ENCODE measurements around a stretch of chr14.

- PRO-cap, result no peak
Measured at GRCh38 chr14:63205754-63206372, 1.6 kb downstream of the RHOJ start.

DNA sequence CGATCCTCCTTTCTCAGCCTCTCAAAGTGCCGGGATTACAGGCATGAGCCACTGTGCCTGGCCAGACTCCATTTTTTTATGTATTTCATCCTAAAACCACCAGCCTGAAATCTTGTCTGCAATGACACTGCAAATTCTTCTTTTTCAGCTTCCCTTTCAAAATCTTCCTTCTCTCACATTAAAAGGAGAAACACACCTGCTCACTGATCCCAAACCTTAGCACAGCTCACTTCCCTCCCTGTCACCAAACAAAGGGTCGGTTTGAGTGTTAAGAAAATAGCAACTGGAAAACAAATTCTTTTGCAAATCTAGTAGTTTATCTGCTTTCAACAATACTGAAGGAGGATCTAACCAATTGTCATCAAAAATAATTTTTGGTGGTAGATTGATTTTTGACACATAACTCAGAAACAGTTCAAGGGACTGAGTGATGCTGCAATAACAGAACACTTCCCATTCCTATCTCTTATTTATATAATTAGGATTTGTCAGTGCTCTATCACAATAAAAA, 62.4 kb downstream of the PPP2R5E start:
- PRO-cap, result no peak

DNA sequence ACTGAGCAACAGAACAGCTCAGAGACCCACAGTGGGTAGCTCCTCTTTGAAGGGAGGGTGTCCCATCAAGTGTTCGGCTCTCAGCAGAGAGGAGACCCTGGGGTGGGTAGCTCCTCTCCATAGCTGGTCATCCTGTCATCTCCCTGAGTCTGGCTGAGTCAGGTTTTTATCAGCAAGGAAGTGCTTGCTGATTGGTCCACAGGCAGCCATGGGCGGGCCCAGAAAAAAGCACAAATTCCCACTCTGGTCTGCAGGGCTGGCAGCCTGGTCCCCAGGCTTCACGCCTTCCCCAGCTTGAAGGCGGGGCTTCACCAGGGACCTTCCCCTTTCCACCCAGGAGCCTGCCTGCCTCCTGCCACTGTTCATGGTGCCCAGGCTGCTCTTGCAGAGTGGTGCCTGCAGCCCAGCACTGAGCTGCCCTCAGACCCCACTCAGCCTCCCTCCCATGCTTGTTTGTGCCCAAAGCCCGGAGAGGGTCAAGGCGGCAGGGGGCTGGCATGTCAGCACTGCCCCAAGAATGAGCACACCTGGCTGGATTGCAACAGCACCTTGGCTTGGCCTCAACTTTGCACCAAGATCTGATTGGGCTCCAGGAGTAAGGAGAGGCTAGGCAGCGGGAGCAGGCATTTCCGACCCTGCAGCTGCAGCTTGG, 21.9 kb upstream of the WDR89 start:
- PRO-cap, result unidirectional peak, minus-strand start at position 142 of the sequence

DNA sequence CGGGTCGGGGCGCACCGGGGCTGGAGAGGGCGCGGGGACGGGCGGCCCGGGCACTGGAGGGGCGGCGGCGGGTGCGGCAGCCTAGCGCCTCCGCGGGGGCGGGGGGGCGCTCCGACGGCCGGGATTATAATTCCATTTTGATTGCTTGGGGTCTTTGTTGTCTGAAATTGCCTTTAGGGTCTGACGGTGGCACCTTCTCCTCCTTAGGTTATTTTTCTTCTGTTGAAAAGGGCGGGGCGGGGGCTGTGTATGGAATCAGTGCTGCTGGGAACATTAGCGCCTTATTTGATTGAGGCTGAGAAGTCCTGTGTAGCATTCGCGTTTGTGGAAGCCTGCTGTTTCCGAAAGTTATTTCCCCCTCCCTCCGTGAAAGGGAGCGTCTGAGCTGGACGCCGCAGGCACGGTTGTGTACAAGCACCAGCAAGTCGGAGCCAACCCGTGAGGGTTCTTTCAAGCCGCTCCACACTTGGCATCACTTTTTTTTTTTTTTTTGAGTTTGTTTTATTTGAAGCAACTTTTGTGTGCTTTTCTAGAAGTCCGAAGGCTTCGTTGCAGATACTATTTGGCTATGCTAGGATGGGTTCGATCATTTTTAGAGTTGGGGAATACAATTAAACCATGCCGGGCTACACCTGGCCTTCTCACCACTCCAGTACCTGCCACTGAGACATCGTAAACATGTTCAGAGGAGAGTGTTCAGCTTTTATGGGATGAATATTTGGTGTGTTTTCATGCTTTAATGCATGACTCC, 1.1 kb downstream of the SYNE2 start:
- PRO-cap, result no peak

DNA sequence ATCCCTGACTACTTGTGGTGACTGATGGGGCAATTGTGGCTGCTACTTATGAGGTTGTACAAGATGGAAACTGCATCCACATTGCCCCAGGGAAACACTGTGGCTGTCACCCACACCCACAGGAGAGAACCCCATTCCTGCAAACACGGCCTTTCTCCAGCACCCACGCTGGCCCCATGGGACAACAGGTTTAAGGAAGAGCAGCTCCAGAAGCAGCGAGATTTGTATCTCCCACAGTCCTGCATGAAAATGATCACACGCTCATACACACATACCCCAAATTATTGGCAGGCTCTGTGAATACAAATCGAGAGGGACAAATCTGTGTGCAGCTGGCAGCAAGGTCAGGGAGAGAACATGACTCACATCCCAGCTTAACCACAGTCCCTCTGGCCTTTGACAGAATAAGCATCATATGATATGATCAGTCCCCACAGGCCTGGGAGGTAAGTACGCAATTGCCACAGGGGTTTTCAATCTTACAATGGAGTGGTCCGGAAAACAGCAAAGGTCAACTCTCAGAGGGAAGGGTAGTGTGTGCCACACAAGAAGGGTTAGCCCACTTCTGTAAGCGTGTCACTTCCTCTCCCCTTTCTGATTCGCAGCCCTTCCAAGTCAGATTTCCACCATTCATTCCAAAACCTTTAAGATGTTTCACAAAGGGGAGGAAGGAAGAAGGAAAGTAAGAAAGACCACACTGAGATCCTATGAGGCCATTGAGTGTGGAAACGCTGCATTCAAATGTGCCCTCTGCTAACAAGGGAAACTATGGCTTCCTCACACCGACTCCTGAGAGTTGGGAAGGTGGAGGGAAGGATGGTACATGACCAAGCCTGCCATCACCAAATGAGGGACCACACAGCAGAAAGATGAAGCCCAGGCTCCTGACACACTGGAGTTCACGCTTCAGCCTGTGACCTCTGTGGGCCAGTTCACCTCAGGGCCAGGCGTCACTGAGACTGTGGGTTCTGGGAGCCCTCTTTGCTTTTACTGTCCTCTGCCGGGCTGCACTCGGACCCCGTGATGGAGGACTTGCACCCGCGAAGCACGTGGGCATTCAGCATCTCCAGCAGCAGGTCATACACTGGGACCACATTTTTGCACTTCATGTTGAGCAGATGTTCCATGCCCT, 61.6 kb downstream of the ESR2 start:
- PRO-cap, result no peak

DNA sequence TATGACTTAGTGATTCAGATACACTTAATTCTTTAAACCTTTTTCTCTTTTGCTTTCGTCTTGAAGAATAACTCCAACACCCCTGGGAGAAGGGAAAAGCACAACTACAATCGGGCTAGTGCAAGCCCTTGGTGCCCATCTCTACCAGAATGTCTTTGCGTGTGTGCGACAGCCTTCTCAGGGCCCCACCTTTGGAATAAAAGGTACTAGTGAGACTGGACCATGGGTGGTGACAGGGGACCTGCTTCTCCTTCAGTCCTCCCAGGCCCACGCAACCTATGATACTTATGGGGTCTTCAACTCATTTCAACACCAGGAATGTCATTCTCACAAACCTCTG, 38.1 kb upstream of the AKAP5 start:
- PRO-cap, result no peak

DNA sequence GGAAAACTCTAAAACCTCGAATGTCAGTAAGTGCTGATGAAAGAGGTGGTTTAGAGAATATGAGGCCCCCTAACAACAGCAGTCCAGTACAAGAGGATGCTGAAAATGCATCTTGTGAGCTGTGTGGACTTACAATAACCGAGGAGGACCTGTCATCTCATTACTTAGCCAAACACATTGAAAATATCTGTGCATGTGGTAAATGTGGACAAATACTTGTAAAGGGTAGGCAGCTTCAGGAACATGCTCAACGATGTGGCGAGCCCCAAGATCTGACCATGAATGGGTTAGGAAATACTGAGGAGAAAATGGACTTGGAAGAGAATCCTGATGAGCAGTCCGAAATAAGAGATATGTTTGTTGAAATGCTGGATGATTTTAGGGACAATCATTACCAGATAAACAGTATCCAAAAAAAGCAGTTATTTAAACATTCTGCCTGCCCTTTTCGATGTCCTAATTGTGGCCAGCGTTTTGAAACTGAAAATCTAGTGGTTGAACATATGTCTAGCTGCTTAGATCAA, 17.8 kb upstream of the HSPA2 start:
- PRO-cap, result no peak

DNA sequence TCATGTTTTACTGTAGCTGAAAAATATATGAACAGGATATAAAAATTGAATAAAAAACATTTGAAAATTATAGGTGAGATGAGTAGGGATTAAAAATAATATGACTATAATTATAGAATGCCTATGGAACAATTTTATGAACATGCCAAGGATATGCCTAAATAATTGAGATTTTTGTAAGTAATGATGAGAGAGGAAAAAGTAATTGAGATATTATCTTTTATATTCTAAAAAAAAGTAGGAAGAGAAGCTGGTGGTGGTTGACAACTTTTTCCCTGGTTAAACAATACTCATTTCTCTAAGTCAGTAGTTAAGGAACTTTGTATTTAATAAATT, 12.8 kb upstream of the HSPA2 start:
- PRO-cap, result no peak

DNA sequence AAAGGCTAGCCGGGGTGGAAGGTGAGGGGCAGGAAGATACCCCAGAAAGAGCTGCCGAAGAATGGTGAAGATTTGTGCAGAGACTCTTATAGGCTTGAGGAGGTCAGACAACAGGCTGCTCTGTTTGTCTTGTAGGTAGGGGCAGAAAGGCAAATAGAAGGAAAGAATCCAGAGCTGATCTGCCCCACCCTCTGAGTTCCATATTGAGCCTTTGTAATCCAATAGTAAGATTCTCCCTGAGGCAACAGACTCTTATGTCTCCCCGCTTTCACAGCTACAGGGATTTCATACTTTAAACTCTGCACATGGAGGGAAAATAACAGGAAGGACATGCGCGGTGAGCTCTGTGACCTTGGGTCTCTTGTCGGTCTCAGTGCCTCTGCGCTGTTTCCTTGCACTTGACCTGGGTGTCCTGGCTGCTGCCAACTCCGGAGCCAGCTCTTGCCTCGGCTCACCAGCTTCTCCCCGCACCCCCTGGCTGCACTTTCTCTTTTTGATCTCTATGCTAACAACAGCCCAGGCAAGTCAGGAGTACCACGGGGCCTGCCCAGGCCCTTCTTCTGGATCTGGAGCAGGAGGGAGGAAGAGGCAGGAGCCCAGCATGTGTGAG, 75.7 kb downstream of the PPP1R36 start:
- PRO-cap, result no peak

DNA sequence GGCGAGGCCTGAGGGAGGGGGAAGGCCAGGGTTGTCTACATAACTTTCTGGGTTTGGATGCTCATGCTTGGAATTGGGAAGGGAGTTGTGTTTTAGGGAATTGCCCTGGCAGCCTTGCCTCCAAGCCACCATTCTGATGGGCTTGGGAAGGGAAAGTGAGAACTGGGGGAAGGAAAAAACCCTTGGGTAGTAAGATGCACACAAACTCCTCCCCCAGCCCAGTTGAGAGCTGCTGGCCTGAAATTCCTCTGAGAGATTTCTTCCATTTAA, 13.0 kb downstream of the PLEKHG3 start:
- PRO-cap, result no peak

GRCh38 chr14:64717645-64718486, 13.6 kb downstream of the PLEKHG3 start:
- PRO-cap, result no peak

- PRO-cap, result no peak
Measured at GRCh38 chr14:64730441-64731346, 26.5 kb downstream of the PLEKHG3 start.

GRCh38 chr14:64736575-64737317, 32.5 kb downstream of the PLEKHG3 start:
- PRO-cap, result no peak

DNA sequence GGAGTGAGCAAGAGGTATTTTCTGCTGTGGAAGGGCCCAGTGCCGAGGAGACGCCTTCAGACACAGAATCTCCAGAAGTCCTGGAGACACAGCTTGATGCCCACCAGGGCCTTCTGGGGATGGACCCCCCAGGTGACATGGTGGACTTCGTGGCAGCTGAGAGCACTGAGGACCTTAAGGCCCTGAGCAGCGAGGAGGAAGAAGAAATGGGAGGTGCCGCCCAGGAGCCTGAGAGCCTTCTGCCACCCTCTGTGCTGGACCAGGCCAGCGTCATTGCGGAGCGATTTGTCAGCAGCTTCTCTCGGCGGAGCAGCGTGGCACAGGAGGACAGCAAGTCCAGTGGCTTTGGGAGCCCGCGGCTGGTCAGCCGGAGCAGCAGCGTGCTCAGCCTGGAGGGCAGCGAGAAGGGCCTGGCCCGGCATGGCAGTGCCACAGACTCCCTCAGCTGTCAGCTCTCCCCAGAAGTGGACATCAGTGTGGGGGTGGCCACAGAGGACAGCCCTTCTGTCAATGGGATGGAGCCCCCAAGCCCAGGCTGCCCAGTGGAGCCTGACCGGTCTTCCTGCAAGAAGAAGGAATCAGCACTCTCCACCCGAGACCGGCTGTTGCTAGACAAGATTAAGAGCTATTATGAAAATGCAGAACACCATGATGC, 37.0 kb downstream of the PLEKHG3 start:
- PRO-cap, result no peak

GRCh38 chr14:64757723-64758730, 53.8 kb downstream of the PLEKHG3 start:
- PRO-cap, result no peak

DNA sequence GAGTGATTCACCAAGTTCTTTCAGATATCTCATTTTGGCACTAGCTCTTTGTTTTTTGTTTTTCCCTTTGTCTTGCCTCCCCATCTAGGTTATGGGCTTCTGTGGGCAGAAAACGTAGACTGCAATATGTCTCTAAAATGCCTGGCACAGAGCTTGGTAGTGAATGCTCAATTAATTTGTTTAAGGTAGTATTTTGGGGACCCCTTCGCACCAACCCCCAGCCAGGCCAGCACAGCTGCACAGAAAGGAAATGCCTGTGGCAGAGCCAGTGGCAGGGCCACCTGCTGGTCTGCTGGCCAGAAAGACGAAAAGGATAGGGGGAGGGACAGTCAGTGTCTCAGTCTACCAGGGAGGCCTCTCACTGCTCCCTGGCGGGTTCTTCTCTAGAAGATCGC, 3.6 kb downstream of the RAB15 start:
- PRO-cap, result no peak

GRCh38 chr14:65054369-65054978, 47.8 kb downstream of the MAX start:
- PRO-cap, result no peak

DNA sequence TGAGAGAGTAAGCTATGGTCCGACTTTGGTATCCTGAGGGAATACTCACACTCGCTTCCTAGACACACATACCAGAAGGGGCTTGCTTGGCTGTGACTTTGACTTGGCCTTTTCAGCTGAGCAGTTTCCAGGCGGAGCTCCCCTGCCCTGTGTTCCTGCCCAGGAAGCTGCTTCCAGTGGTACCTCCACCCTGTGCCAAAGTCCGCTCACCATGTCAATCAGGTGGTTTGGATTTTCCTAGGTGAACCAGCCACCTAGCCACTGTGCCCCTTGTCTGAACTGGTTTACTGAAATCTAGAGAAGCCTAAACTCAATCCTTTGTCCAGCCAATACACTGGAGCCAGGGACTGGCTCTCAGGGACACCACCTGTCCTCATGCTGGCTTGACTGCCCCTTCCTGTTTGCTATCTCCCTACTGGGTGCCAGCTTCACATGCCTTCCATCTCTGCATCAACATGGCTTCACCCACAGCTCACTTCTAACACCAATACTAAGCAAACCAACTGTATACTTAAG, 28.6 kb downstream of the MAX start:
- PRO-cap, result no peak

- PRO-cap, result no peak
Measured at GRCh38 chr14:65081105-65081803, 21.1 kb downstream of the MAX start.

- PRO-cap, result no peak
Measured at GRCh38 chr14:65101366-65101611, 1.0 kb downstream of the MAX start.

Measured in WTC11 (cell line).